SK-MEL-5 (cell line): Measurements from ENCODE around the genes AAAS and PRR13.

GRCh38 chr12:53225397-53226288 lies 6.4 kb downstream of the RARG start:
RAMPAGE:
- cytosol, long total RNA, result no peak
- long total RNA, result no peak
- nucleus, long total RNA, result no peak

DNA sequence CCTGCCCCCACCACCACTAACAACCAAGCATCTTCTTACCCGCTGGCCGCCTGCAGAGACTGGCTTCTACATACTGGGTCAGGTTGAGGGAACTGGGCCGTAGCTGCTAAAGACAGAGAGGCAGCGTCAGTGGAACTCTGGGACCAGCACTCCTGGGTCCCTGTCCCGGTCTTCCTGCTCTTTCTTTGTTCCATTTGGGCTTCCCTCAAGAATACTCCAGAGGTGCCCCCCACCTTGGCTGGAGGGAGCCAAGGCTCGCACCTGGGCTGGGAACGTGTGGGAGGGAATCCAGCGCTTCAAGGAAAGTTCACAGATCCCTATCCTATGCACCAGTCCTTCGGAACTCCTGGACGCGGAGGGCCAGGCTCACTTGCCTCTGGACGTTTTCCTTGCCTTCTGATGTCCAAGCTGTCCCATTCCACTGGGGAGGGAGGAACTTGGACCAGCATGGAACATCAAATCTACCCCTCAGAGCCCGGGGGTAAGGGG lies 835 bp downstream of the RARG start:
RAMPAGE:
- cytosol, long total RNA, result no peak
- long total RNA, result no peak
- nucleus, long total RNA, result no peak

RAMPAGE:
- cytosol, long total RNA, result start-site peak on the plus strand at chr12:53251197-53251329, 52 and 39 reads in 2 replicates
- long total RNA, result start-site peak on the plus strand at chr12:53251213-53251301, 35 and 35 reads in 2 replicates
- nucleus, long total RNA, result no peak
Measured at GRCh38 chr12:53250972-53251915, 651 bp upstream of the MFSD5 start.

RAMPAGE:
- cytosol, long total RNA, result start-site peak on the minus strand at chr12:53321556-53321582, 72 and 51 reads in 2 replicates
- long total RNA, result start-site peak on the minus strand at chr12:53321249-53321349, 31 and 25 reads in 2 replicates
- nucleus, long total RNA, result start-site peak on the minus strand at chr12:53321248-53321350, 1,259 and 177 reads in 2 replicates; start-site peak on the minus strand at chr12:53321547-53321601, 500 and 137 reads in 2 replicates
Measured at GRCh38 chr12:53320787-53321837, at the start of gene AAAS. Gene AAAS (minus strand): TSS chr12:53321610.

DNA sequence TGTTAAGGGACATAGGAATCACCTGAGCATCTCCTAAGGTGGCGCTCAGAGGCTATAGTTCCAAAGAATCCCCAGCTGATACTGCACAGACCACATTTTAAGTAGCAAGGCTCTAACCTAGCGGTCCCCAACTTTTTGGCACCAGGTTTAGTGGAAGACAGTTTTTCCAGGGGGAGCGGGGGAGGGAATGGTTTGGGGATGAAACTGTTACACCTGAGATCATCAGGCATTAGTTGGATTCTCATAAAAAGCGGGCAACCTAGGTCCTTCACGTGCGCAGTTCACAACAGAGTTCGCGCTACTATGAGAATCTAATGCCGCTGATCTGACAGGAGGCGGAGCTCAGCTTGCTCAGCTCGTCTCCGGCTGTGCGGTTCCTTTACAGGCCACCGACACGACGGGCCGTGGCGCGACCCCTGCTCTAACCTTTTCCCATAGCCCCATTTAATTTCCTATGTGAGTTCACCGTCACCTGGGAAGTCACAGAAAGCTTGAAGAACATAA lies 2.6 kb upstream of the AAAS start:
RAMPAGE:
- cytosol, long total RNA, result no peak
- long total RNA, result no peak
- nucleus, long total RNA, result no peak

GRCh38 chr12:53328423-53328860 lies 7.0 kb upstream of the AAAS start:
RAMPAGE:
- cytosol, long total RNA, result no peak
- long total RNA, result no peak
- nucleus, long total RNA, result no peak

DNA sequence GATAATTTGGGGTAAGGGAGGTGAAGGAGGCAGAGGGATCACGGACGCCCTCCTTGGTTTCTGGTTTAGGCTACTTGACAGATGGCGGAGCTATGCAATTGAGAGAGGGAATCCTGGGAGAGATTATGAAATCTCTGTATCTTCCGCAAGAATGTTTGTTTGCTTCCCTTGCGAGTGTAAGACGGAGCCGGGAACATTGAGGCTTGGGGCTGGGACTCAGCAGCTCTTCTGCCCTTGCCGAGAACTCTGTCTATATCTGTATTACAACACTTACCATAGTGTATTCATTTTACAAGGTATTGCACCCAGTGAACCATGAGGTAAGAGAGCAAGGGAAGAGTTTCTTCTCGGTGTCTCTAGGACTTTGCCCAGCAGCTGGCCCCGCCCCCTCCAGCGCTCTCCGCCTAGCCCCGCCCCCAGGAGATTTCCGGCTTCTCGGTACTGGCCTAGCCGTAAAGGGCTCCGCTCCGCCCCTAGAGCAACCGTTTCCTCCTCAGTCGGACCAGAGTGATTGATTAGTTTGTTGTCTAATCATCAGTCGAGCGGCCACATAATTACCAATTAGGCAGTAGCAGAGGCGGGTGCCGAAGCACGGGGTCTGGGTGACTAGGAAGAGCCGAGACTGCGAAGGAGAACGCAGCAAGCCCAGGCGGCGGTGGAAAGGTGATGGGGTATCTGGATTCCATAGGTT lies at the start of gene PRR13:
Gene PRR13, plus strand, starts transcription at position 605 of the 691 bp plus-strand sequence.
RAMPAGE:
- cytosol, long total RNA, result start-site peak on the plus strand centred at position 572 of the sequence, 135 bp wide, 6,412 and 3,864 reads in 2 replicates
- long total RNA, result start-site peak on the plus strand centred at position 616 of the sequence, 45 bp wide, 2,746 and 1,584 reads in 2 replicates
- nucleus, long total RNA, result start-site peak on the plus strand centred at position 619 of the sequence, 60 bp wide, 453 and 181 reads in 2 replicates

DNA sequence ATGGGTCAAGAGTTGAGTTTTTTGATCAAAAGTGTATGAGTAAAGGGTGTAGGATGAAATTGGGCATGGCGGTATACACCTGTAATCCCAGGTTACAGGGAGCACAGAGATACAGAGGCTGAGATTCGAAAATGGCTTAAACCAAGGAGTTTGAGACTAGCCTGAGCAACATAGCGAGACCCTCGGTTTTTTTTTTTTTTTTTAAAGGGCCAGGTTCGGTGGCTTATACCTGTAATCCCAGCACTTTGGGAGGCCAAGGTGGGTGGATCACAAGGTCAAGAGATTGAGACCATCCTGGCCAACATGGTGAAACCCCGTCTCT lies 19.1 kb downstream of the PCBP2 start:
RAMPAGE:
- cytosol, long total RNA, result no peak
- long total RNA, result no peak
- nucleus, long total RNA, result no peak

GRCh38 chr12:53484151-53485194 lies 14.8 kb downstream of the MAP3K12 start:
RAMPAGE:
- cytosol, long total RNA, result no peak
- long total RNA, result no peak
- nucleus, long total RNA, result no peak

DNA sequence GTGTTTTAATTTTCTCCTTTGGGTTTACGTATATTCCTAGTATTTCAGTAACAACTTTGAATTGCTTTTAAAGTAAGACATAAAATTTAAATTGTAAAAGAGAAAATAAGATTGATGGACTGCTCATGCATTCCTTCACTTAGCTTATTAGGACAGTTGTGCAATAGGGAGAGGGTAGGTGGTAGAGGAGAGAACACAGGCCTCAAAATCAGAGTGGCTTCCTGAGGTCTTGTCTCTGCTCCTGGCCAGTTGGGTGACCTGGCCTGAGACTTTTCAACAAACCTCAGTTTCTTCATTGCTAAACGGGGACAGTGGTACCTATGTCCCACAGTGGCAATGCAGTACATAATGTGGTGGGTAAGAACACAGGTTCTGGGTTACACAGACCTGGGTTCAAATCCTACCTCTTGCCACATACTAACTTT lies 2.6 kb downstream of the MAP3K12 start:
RAMPAGE:
- cytosol, long total RNA, result no peak
- long total RNA, result no peak
- nucleus, long total RNA, result no peak

DNA sequence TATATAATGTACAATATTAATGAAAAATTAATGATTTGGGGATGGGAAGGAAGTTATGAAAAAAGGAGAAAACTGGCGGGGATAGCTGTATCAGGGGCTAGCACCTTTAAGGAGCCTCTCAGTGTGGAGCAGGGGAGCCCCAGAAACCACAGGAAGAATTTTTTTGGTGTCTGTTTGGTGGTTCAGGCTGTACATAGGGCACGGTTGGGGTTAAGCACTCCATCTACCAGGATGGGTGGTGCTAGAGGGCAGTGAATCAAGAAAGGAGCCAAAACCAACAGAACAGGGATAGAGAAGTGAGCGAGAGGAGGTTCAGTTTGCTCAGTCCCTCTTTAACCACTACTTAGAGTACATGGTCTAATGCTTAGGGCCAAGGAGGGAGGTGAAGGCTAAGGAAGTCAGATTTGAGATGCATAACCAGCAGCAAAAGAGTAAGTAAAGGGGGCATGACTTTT lies 6.4 kb upstream of the NPFF start:
RAMPAGE:
- cytosol, long total RNA, result no peak
- long total RNA, result no peak
- nucleus, long total RNA, result no peak

DNA sequence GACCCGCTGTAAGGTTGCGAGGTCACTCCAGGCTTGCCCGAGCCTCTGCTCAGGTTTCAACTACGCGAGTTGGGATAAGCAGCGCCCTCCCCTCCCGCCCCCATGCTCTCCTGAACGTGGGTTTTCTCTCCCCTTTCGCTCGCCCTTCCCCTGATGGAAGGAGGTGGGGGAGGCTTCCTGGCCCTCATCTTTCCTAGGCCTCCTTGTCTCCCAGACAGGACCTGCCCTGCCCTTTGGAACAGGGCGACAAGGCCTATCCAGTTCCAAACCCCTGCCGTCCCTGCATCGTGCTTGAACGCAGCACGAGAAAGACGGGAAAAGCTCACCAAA lies 826 bp upstream of the ATP5MC2 start:
RAMPAGE:
- cytosol, long total RNA, result no peak
- long total RNA, result no peak
- nucleus, long total RNA, result no peak

GRCh38 chr12:53677074-53678249 lies 1.6 kb upstream of the ATP5MC2 start:
RAMPAGE:
- cytosol, long total RNA, result no peak
- long total RNA, result no peak
- nucleus, long total RNA, result no peak

GRCh38 chr12:53726704-53727285 lies 457 bp downstream of the CALCOCO1 start:
RAMPAGE:
- cytosol, long total RNA, result no peak
- long total RNA, result no peak
- nucleus, long total RNA, result no peak

DNA sequence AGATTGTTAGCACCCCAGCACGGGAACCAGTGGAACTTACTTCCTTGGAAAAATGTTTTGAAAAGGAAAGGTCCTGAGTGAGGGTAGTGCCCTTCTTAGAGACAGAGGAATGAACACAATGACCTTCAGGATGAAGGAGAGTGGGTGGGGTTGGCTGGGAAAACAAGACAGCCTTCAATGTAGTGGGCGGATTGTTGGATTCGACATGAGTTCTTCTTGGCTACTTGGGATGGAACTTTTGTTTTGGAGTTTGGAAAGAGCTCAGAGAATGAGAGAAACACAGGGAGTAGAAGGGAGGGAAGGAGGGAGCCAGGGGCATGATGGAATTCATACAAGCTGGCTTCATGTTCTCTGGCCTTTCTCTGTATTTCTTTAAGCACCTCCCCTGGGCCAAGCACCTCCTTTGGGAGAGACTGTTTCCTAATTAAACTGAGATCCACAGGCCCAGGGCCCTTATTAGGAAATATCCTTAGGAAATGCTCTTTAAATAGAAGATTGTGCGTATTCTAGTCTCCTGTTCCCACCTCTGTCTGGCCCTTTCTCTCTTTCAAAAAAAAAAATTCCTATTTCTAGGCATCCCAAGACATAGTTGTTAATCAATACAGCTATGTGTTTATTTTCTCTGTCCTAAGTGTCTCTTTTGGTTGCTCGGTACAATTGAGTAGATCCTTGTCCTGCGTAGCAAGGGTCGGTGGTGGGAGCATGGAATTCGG lies 48.6 kb upstream of the CALCOCO1 start:
RAMPAGE:
- cytosol, long total RNA, result no peak
- long total RNA, result no peak
- nucleus, long total RNA, result no peak

DNA sequence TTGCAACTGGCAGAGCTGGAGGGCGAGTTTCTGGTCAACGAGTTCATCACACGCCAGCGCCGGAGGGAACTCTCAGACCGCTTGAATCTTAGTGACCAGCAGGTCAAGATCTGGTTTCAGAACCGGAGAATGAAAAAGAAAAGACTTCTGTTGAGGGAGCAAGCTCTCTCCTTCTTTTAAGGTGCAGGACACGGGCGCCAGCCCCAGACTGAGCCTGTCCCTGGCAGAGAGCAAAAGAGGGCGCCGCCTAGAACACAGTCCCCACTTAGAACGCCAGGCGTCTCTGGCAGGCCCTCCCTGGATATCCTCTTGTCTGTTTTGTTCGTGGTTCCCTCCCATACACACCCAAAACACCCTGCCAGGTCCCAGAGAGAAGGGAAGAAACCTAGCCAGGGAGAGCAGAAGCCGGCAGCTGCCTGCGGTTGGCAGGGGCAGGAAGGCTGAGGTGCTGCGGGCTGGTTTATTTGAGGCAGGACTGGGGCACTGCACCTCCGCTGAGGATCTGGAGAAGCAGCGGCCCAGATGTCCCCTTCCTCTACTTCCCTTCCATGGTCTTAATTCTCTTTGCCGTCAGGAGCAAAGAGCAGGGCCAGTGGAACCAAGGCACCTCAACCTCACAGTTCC lies 1.8 kb downstream of the HOXC12 start:
RAMPAGE:
- cytosol, long total RNA, result no peak
- long total RNA, result no peak
- nucleus, long total RNA, result no peak

RAMPAGE:
- cytosol, long total RNA, result no peak
- long total RNA, result no peak
- nucleus, long total RNA, result no peak
Measured at GRCh38 chr12:53974140-53975155, 1.5 kb downstream of the HOXC11 start.

DNA sequence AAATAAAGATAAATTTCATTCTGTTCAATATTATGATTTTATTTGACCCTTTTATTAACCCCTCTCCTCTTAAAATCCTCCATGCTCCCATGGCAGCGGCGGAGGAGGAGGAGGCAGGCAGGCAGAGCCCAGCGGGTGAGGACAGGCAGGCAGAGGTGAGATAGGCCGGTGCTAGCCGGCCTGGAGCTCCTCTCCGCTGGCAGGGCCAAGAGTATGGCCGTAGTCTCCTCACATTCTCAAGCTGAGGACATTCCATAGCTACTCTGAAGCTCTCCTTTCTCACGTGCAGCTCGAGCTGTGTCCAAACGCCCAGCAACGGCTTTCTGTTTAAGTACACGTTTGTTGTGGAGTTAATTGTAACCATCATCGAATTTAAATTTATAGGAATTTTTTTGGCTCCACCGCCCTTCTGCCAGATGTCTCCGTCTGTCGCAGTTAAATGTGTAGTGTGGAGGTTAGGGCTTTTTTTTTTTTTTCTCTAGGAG lies 3.5 kb downstream of the HOXC11 start:
RAMPAGE:
- cytosol, long total RNA, result no peak
- long total RNA, result no peak
- nucleus, long total RNA, result no peak

RAMPAGE:
- cytosol, long total RNA, result no peak
- long total RNA, result no peak
- nucleus, long total RNA, result no peak
Measured at GRCh38 chr12:53999359-53999920, 521 bp upstream of the HOXC9 start.

GRCh38 chr12:54004825-54005158 lies 4.0 kb upstream of the HOXC8 start:
RAMPAGE:
- cytosol, long total RNA, result start-site peak on the plus strand at chr12:54005017-54005069, 38 and 50 reads in 2 replicates
- long total RNA, result no peak
- nucleus, long total RNA, result no peak